Occipital lobe (tissue), 2 donors: ENCODE measurements around the genes EID1, TNFAIP8L3 and GLDN.

GRCh38 chr15:48762224-48762897, 48.5 kb downstream of the CEP152 start:
- RAMPAGE, long total RNA, result no peak

- RAMPAGE, long total RNA, result no peak
Observed at GRCh38 chr15:48790649-48791050, 20.2 kb downstream of the CEP152 start.

DNA sequence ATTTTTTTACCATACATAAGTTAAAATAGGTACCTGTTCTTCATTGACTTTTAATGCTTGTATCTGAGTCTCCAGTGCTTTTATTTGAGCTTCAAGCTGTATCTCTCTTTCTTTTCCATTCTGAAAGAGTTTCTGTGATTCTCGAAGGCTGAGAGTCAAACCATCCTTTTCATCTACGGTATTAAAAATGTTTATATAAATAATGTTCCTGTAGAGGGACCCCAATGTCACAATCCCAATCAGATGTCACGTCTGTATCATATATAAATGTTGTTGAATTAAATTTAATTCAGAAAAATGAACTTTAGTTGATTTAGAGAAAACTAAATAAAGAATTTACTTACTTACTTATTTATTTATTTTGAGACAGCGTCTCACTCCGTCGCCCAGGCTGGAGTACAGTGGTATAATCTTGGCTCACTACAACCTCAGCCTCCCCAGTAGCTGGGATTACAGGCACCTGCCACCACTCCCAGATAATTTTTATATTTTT, 19.6 kb downstream of the CEP152 start:
- RAMPAGE, long total RNA, result no peak

DNA sequence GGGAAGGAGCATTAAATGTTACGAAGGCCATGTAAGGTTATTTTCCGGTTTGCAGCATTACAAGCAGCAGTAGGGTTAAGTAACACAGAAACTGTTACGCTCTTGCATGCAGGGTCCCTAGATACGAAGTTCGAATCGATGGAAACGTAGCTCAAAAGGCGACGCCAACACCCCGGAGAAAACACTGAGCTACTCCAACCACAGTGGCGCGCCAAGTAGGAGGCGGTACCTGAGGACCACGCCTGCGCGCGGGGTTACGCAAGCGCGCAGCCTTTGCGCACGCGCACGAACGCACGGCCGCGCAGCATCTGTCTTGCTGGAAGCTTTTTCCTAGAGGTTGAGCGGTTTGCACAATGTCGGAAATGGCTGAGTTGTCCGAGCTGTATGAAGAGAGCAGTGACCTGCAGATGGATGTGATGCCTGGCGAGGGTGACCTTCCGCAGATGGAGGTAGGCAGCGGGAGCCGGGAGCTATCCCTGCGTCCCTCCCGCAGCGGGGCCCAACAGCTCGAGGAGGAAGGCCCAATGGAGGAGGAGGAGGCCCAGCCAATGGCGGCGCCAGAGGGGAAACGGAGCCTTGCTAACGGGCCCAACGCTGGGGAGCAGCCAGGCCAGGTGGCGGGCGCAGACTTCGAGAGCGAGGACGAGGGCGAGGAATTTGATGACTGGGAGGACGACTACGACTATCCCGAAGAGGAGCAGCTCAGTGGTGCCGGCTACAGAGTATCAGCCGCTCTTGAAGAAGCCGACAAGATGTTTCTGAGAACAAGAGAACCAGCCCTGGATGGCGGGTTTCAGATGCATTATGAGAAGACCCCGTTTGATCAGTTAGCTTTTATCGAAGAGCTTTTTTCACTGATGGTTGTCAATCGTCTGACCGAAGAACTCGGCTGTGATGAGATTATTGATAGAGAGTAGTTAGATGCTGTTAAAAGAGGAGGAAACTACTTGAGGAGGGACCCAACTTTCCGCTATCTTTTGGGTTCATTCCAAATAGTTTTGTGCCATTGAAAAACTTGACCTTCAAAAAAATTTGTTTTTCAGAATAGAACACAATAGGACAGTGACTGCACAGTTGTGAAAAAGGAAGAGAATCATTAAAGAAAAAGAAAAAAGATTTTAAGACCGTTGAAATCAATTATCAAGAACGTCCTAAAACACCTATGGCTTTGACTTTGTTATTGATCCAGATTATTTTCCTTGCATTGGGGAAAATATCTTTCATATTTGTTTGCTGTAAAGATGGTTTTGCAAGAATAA, at the start of gene EID1:
Gene EID1 (plus strand): TSS at position 311 of the 1,259 bp plus-strand sequence.
- RAMPAGE, long total RNA, result start-site peak on the plus strand centred at position 311 of the sequence, 60 bp wide, 1,487 and 12,569 reads in 2 replicates

GRCh38 chr15:48925511-48926329, 38.0 kb downstream of the SHC4 start:
- RAMPAGE, long total RNA, result no peak

DNA sequence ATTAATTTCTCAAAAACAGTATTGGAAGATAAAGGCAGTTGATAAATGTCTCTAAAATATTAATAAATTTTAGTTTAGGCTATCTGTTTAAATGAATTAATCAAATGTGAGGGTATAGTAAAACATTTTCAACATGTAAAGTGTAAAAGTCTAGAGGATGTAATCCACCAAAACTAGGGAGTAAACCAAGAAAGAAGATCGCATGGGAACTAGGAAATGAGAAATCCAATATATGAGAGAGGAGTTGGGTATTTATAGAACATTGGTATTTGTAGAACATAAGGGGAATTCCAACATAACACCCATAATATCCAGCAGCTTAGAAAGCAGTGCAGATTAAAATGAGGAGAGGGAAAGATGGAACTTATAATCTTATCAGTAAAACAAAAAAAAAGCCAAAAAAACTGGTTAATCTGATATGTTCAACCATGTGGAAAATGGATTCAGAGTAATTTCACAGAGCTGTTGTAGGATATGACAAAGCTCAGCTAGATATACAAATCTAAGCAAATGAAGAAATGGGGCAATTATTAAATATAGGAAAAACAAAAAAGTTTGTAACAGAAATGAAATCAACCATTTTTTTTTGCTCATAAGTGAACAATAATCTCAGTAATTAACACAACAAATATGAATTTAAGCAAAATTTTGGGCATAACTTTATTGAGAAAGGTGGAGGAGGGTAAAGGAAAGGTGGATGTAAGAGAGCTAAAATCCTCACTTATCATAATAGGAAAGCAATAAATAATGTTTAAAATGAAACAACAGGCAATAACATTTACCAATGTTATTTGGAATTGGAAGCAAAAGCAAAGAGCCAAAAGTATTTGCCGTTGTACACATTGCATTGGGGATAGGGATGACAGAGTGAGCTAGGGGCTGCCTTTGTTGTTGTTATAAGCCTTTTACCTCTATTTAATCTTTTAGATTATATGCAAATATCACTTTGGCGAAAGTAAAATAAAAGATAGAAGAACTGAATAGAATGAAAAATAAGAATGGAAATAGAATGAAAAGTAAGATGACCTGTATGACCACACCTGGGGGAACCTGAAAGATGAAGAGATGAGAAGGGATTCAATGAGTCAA, 74.8 kb downstream of the GALK2 start:
- RAMPAGE, long total RNA, result no peak

DNA sequence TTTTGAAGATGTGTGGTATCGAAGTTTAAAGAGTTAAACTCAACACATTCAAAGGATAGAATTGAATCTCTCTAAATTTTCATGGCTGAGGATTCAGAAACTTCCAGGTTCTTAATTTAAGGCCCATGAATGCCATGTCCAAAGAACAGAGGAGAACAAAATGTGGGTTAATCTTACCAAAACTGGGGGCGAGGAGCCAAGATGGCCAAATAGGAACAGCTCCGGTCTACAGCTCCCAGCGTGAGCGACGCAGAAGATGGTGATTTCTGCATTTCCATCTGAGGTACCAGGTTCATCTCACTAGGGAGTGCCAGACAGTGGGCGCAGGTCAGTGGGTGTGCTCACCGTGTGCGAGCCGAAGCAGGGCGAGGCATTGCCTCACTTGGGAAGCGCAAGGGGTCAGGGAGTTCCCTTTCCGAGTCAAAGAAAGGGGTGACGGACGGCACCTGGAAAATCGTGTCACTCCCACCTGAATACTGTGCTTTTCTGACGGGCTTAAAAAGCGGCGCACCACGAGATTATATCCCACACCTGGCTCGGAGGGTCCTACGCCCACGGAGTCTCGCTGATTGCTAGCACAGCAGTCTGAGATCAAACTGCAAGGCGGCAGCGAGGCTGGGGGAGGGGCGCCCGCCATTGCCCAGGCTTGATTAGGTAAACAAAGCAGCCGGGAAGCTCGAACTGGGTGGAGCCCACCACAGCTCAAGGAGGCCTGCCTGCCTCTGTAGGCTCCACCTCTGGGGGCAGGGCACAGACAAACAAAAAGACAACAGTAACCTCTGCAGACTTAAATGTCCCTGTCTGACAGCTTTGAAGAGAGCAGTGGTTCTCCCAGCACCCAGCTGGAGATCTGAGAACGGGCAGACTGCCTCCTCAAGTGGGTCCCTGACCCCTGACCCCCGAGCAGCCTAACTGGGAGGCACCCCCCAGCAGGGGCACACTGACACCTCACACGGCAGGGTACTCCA, 27.0 kb upstream of the FGF7 start:
- RAMPAGE, long total RNA, result no peak

DNA sequence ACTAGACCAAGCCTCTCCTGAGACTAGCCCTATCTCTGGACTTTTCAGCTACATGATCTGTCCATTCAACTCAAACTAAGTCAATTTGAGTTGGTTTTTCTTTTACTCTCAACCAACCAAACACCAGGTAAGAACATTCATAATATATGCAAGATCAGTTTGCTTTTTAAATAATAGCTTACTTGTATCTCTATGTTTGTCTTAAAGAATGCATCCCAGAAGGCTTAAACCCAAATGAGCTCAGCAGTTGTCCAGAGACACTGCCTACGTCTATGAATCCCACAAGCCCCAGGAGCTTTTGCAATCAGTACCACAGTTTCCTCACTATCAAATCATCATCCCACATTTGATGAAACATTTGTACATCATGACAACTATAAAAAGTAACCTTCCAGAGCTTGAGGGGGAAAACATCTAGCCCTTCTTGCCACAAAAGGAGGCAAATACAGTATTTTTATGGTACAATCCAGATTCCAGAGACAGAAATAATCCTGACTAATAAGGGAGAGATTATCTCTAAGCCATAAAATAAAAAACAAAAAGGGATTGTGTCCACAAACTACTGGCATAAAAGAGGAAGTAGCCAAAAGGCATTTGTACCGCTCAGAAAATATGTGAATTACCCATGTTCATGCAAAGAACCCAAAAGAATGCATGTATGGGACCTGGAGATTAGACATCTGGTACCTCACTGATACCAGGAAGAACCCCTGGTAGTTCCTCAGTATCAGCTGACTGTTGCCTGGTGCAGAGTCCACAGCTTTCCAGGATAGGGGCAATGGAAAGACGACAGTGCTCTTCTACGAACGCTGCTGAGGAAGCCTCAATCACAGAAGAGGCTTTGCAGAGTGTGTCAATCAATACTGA, 63.6 kb downstream of the ATP8B4 start:
- RAMPAGE, long total RNA, result no peak

DNA sequence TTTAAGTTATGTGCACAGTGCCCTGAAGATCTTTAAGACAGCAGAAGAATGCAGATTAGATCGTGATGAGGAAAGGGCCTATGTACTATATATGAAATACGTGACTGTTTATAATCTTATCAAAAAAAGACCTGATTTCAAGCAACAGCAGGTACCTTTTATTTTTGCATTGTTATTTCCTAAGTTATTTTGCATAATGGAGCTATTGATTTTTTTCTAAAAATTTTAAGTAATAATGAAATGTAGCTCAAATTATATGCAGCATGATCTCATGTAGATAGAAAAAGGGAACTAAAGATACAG, 17.1 kb downstream of the USP8 start:
- RAMPAGE, long total RNA, result no peak

DNA sequence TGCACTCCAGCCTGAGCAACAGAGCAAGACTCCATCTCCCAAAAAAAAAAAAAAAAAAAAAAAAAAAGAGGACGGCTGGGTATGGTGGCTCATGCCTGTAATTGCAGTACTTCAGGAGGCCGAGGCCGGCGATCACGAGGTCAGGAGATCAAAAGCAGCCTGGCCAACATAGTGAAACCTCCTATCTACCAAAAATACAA, 51.1 kb downstream of the TRPM7 start:
- RAMPAGE, long total RNA, result no peak

DNA sequence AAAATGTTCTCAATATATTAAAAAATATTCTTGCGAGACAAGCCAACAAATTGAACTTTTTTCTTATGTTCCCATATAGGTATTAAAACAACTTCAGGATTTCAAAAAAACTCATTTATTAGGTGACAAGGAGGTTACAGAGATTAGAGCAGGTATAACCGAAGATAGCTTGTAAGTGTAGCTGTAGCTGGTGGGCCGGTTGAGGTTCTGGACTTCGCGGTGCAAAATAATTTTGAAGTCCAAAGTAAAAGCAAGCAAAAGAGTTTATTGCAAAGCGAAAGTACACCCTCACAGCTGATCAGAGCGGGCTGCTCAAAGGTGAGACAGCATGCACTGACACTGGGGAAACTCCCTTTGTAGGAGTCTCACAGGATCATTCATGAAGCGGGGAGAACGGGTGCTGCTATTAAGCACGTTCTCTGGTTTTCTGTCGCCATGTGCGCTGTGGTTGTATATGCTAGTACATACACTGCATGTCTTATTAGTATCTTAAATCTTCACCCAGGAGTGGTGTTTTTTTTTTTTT, 1.6 kb upstream of the AP4E1 start:
- RAMPAGE, long total RNA, result no peak

DNA sequence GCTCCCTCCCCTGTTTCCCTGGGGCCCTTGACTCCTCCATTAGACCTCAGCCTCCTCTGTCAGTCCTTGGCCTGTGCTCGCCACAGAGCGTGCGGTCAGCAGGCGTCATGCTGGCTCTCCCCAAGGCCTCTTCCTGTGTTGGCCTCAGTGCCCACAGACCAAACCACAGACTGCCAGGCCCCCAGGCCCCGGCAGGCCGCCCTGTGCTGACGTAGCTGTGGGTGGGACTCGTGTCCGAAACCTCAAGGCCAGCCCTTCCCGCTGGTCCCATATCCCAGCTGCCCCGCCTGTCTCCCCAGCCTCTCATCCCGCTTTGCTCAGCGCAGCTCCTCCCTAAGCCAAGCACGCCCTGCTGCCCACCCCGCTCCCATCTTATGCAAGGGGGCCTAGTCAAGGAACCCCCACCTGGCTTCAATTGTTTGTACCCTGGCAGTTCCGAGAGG, 17.6 kb downstream of the TNFAIP8L3 start:
- RAMPAGE, long total RNA, result no peak

DNA sequence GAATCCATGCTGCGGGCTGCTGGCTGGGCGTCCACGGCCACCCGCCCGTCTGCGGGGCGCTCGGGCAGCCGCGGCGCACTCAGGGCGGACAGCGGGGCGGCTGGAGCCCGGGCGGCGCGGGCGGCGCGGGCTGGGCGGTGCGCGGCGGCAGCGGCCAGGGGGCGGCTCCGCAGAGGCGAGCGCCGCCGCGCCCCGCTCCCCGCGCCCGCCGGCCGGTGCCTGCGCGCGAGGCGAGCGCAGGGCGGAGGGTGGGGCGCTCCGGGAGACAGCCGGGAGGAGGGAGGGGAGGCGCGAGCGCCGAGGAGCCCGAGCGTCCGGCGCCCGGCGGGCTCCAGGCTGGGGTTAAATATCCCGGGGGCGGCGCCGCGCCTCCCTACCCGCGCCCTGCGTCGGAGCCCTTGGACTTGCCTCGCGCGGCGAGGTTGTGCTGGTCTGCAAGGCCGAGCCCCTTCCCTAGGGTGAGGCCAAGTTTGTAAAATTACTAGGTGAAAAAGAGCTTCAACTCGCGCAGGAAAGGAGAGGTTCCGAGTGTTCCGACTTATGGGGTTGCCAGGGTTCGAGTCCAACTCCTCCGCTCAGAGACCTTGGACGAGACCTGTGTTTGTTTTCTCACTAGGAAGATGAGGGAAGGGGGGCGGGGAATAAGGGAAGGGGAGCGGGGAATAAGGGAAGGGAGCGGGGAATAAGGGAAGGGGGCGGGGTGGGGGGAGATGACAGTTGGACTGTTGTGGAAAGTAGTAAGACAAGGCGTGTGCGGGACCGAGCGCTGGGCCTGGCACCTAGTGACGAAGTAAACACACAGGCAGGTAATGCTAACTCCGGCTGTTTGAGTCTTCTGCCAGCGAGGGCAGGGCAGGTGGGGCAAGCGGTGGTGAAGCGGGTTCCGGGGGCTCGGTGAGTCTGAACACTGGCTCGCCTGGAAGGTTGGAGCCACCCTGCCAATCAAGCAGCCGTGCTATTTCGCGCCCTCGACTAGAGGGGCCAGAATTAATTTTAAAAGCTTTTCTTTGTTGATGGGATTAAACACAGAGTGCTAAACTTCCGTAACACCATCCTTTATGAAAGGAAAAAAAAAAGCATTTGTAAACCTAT, at the start of gene TNFAIP8L3:
Gene TNFAIP8L3 (minus strand): TSS at position 319 of the 1,092 bp plus-strand sequence.
- RAMPAGE, long total RNA, result no peak

DNA sequence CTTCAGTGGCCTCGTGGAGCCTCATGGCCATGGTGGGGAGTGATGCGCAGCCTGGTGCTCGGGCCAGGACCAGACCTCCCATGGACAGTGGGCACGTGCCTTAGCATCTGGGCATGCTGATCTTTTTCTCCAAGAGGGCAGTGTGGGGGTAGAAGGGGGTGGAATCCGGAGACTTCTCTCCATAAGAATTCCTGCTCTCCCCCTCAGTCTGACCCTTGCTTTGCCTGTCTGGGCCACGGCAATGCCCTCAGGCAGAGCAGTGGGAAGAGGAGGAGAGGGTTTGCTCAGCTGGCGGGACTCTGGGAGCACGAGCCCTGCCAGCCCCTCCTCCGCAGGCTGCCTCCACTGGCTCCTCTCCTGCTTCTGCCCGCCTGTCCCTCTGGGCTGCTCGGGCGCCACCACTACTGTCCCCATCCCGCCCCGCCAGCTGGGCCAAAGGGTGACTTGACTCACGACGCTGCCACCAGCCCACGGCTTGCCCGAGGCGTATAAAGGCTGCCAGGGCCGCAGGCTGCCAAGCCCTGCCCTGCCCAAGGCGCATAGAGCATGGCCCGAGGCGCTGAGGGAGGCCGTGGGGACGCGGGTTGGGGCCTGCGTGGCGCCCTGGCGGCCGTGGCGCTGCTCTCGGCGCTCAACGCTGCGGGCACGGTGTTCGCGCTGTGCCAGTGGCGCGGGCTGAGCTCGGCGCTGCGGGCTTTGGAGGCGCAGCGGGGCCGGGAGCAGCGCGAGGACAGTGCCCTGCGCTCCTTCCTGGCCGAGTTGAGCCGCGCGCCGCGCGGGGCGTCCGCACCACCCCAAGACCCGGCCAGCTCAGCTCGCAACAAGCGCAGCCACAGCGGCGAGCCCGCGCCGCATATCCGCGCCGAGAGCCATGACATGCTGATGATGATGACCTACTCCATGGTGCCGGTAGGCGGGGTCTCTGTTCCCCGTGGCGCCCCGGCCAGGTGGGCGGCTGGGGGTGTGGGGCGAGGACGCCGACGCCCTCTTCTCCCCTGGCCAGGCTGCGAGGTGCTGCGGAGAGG, at the start of gene GLDN:
Gene GLDN (plus strand): TSS at position 517 of the 1,025 bp plus-strand sequence.
- RAMPAGE, long total RNA, result no peak

GRCh38 chr15:51621589-51622261, 846 bp downstream of the DMXL2 start:
- RAMPAGE, long total RNA, result no peak

DNA sequence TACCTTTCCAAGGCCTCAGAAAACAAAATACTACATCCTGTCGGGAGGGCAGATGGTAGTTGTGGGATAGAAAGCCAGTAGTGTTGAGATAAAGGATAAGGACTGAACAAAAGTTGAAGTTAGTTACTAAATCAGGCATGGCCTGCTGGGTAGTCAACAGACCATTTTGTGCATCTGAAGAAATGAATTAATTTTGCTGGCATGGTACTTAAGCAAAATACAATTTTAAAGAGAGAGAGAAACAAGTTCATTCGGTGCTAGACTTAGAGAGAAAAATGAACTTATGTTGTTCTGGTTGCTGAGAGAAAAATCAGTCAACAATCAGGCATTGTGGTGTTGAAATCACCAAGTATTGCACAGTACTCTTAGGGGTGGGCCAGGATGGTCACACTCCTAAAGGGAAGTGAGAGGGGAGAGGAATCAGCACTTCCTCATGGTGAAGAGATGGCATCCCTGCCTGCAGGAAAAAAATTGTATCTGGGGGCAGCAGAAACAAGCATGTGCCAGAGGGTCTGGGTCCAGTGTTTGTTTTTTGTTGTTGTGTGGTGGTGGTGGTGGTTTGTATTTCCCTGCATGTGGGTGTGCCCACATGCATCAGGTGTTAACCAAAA, 7.0 kb upstream of the DMXL2 start:
- RAMPAGE, long total RNA, result no peak

DNA sequence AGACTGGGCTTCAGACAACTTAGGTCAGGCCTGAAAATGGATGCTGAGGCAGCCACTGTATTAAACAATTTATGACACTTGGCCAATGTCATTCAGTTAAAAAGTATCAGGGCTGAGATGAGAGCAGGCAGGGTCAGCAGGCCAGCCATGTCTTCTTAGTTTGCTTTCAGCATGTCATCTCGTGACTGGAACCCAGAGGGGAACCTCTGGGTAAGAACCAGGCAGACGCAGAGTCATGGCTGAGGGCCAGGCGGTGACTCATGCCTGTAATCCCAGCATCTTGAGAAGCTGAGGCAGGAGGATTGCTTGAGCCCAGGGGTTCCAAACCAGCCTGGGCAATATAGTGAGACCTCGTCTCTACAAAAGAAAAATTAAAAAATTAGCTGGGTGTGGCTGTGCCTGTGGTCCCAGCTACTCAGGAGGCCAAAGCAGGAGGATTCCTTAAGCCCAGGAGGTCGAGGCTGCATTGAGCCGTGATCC, 11.8 kb downstream of the BCL2L10 start:
- RAMPAGE, long total RNA, result no peak

DNA sequence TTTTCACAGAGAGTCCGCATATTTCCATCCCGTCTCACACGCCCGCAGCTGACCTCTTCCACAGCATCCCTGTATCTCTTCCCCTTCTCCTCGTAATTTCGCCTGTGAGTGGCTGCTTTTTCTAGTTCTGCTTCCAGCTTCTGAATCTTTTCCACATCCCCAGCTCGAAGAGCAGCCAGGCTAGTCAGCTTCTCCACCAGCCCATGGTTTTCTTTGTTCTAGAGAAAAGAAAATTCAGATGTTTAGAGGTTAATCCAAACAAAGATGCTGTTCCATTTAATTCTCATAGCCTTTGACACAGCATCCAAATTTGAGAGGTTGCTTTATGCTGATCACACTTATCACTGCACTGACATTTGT, 46.2 kb upstream of the GNB5 start:
- RAMPAGE, long total RNA, result no peak

- RAMPAGE, long total RNA, result no peak
Observed at GRCh38 chr15:52254815-52255446, 40.7 kb downstream of the MYO5C start.

- RAMPAGE, long total RNA, result no peak
Observed at GRCh38 chr15:52262324-52262910, 33.2 kb downstream of the MYO5C start.